HepG2 (cell line): ENCODE measurements around a stretch of chr6.

DNA sequence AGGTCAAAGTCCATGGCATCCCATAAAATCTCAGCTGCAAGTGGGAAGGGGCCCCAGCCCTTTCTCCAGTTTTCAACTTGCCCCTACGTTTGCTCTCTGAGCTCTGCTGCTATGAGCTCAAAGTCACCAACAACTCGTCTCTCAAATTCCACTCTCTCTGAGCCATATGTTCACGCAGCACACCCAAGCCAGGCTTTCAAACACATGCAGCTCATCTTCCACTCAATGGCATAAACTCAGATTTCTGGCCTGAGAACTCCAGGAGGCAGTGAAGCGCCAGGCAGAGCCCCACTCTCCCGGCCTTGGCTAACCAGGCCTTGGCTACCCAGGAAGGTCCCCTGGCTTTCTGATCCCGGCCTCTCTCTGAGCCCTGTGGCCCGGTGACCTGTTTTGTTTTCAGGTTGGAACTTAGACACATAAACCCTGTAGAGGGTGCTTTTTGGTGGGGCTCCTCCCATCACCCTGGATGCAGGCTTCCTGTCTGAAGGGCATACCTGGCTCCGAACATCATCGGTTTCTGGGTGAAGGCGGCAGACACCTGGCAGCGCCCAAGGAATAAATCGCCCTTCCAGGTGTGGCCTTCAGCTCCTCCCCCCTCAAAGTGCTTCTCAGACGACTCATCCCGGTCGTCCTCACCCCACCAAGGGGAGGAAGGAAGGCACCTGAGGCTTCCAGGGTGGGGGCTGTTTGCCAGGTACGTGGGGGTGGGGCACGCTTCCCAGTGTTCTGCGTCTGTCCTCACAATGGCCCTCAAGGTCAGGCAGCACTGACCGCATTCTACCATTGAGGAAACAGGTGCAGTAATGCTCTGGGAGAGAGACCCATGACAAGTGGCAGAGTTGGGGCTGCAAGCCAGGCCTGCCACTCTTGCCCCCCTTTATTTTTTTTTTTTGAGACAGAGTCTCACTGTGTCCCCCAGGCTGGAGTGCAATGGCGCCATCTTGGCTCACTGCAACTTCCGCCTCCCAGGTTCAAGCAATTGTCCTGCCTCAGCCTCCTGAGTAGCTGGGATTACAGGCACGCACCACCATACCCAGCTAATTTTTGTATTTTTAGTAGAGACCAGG is 12.2 kb downstream of the SLC22A23 start:
- RRBS, 2 experiments = 20 to 22% methylated on average over 2 of the region's 22 CpGs
CAGE:
- cytosol, long polyA minus RNA = no peak
- cytosol, long polyA plus RNA = no peak
- long polyA plus RNA = no peak
- nucleus, long polyA minus RNA = no peak
- nucleus, long polyA plus RNA = no peak

- RRBS, 2 experiments = no CpG with 5 or more reads among the region's 9 CpGs
CAGE:
- cytosol, long polyA minus RNA = no peak
- cytosol, long polyA plus RNA = no peak
- long polyA plus RNA = no peak
- nucleus, long polyA minus RNA = no peak
- nucleus, long polyA plus RNA = no peak
Observed at GRCh38 chr6:3725027-3725375, 26.5 kb downstream of the PXDC1 start.

GRCh38 chr6:3731542-3731833 is 20.0 kb downstream of the PXDC1 start:
- RRBS, 2 experiments = no CpG with 5 or more reads among the region's 7 CpGs
CAGE:
- cytosol, long polyA minus RNA = no peak
- cytosol, long polyA plus RNA = no peak
- long polyA plus RNA = no peak
- nucleus, long polyA minus RNA = no peak
- nucleus, long polyA plus RNA = no peak

- RRBS, 2 experiments = no CpG with 5 or more reads among the region's 13 CpGs
CAGE:
- cytosol, long polyA minus RNA = no peak
- cytosol, long polyA plus RNA = no peak
- long polyA plus RNA = no peak
- nucleus, long polyA minus RNA = no peak
- nucleus, long polyA plus RNA = no peak
Observed at GRCh38 chr6:3746230-3746866, 5.2 kb downstream of the PXDC1 start.

GRCh38 chr6:3900032-3900679 is 51.0 kb downstream of the FAM50B start:
- RRBS, 2 experiments = no CpG with 5 or more reads among the region's 12 CpGs
CAGE:
- cytosol, long polyA minus RNA = start-site peak on the minus strand at chr6:3900524-3900538, 5 reads
- cytosol, long polyA plus RNA = no peak
- long polyA plus RNA = no peak
- nucleus, long polyA minus RNA = no peak
- nucleus, long polyA plus RNA = no peak

DNA sequence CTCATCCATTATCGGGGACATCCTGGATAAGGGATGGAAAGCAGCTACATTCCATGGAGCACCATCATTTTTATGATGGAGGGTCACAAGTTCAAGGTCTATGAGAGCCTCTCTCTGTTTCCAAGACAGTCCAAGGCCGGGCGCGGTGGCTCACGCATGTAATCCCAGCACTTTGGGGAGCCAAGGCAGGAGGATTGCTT is 80.4 kb downstream of the FAM50B start:
- RRBS, 2 experiments = no CpG with 5 or more reads among the region's 5 CpGs
CAGE:
- cytosol, long polyA minus RNA = no peak
- cytosol, long polyA plus RNA = no peak
- long polyA plus RNA = no peak
- nucleus, long polyA minus RNA = no peak
- nucleus, long polyA plus RNA = no peak

DNA sequence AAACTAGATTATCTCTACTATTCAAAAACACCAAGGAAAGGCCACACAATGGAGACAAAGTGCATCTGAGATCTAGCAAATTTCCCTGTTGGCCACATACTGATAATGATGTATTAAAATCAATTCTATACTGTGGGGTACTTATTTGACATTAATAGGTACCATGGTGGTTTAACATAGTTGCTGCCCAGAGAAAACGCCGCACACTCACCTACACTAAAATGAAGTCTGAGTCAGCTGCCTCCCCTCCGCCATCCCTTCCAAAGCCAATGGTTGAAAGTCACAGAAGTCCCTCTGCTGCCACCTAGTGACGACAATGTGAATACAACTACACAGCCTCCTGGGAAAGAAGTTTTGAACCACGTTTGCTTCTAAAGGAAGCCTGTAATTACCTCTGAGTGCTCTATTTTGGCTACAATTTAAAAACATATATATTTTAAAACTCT is 20.4 kb upstream of the ECI2 start:
- RRBS, 2 experiments = no CpG with 5 or more reads among the region's 5 CpGs
CAGE:
- cytosol, long polyA minus RNA = no peak
- cytosol, long polyA plus RNA = no peak
- long polyA plus RNA = no peak
- nucleus, long polyA minus RNA = no peak
- nucleus, long polyA plus RNA = no peak

DNA sequence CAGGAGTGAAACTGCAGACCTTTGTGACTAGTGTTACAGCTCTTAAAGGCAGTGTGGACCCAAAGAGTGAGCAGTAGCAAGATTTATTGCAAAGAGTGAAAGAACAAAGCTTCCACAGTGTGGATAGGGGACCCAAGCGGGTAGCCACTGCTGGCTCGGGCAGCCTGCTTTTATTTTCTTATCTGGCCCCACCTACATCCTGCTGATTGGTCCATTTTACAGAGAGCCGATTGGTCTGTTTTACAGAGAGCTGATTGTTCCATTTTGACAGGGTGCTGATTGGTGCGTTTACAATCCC is 55.3 kb upstream of the ECI2 start:
- RRBS, 2 experiments = no CpG with 5 or more reads among the region's 4 CpGs
CAGE:
- cytosol, long polyA minus RNA = no peak
- cytosol, long polyA plus RNA = no peak
- long polyA plus RNA = no peak
- nucleus, long polyA minus RNA = no peak
- nucleus, long polyA plus RNA = no peak

- RRBS, 2 experiments = no CpG with 5 or more reads among the region's 13 CpGs
CAGE:
- cytosol, long polyA minus RNA = no peak
- cytosol, long polyA plus RNA = no peak
- long polyA plus RNA = no peak
- nucleus, long polyA minus RNA = no peak
- nucleus, long polyA plus RNA = no peak
Observed at GRCh38 chr6:4334516-4334982, 199.2 kb upstream of the ECI2 start.

GRCh38 chr6:4345173-4345891 is 210.0 kb upstream of the ECI2 start:
- RRBS, 2 experiments = no CpG with 5 or more reads among the region's 4 CpGs
CAGE:
- cytosol, long polyA minus RNA = no peak
- cytosol, long polyA plus RNA = no peak
- long polyA plus RNA = no peak
- nucleus, long polyA minus RNA = no peak
- nucleus, long polyA plus RNA = no peak

- RRBS, 2 experiments = no CpG with 5 or more reads among the region's 5 CpGs
CAGE:
- cytosol, long polyA minus RNA = no peak
- cytosol, long polyA plus RNA = no peak
- long polyA plus RNA = no peak
- nucleus, long polyA minus RNA = no peak
- nucleus, long polyA plus RNA = no peak
Observed at GRCh38 chr6:4356997-4357513, 221.7 kb upstream of the ECI2 start.

- RRBS, 2 experiments = no CpG with 5 or more reads among the region's 33 CpGs
CAGE:
- cytosol, long polyA minus RNA = no peak
- cytosol, long polyA plus RNA = no peak
- long polyA plus RNA = no peak
- nucleus, long polyA minus RNA = no peak
- nucleus, long polyA plus RNA = no peak
Observed at GRCh38 chr6:4774694-4775309, 1.4 kb upstream of the CDYL start.

GRCh38 chr6:5032724-5033151 is 28.9 kb upstream of the RPP40 start:
- RRBS, 2 experiments = 13 to 30% methylated on average over 1 of the region's 13 CpGs
CAGE:
- cytosol, long polyA minus RNA = no peak
- cytosol, long polyA plus RNA = no peak
- long polyA plus RNA = no peak
- nucleus, long polyA minus RNA = no peak
- nucleus, long polyA plus RNA = no peak

- RRBS, 2 experiments = 38 to 46% methylated on average over 52 to 54 of the region's 86 CpGs
CAGE:
- cytosol, long polyA minus RNA = no peak
- cytosol, long polyA plus RNA = no peak
- long polyA plus RNA = no peak
- nucleus, long polyA minus RNA = no peak
- nucleus, long polyA plus RNA = no peak
Observed at GRCh38 chr6:5084037-5085015, 815 bp upstream of the PPP1R3G start.

GRCh38 chr6:5086269-5086898 is 1.2 kb downstream of the PPP1R3G start:
- RRBS, 2 experiments = 94 to 95% methylated on average over 15 of the region's 59 CpGs
CAGE:
- cytosol, long polyA minus RNA = no peak
- cytosol, long polyA plus RNA = no peak
- long polyA plus RNA = no peak
- nucleus, long polyA minus RNA = no peak
- nucleus, long polyA plus RNA = no peak

- RRBS, 2 experiments = no CpG with 5 or more reads among the region's 10 CpGs
CAGE:
- cytosol, long polyA minus RNA = no peak
- cytosol, long polyA plus RNA = no peak
- long polyA plus RNA = no peak
- nucleus, long polyA minus RNA = no peak
- nucleus, long polyA plus RNA = no peak
Observed at GRCh38 chr6:5108012-5108569, 22.9 kb downstream of the PPP1R3G start.

GRCh38 chr6:5260595-5260847 is 229 bp downstream of the LYRM4 start:
- RRBS, 2 experiments = 2% methylated on average over 6 of the region's 22 CpGs
CAGE:
- cytosol, long polyA minus RNA = start-site peak on the minus strand at chr6:5260739-5260743, 104 reads
- cytosol, long polyA plus RNA = no peak
- long polyA plus RNA = start-site peak on the minus strand at chr6:5260741-5260794, 98 and 145 reads in 2 replicates
- nucleus, long polyA minus RNA = no peak
- nucleus, long polyA plus RNA = no peak

GRCh38 chr6:5782633-5783373 is 223.9 kb downstream of the NRN1 start:
- RRBS, 2 experiments = no CpG with 5 or more reads among the region's 19 CpGs
CAGE:
- cytosol, long polyA minus RNA = no peak
- cytosol, long polyA plus RNA = no peak
- long polyA plus RNA = no peak
- nucleus, long polyA minus RNA = no peak
- nucleus, long polyA plus RNA = no peak

GRCh38 chr6:5892057-5892796 is 114.5 kb downstream of the NRN1 start:
- RRBS, 2 experiments = no CpG with 5 or more reads among the region's 34 CpGs
CAGE:
- cytosol, long polyA minus RNA = no peak
- cytosol, long polyA plus RNA = no peak
- long polyA plus RNA = no peak
- nucleus, long polyA minus RNA = no peak
- nucleus, long polyA plus RNA = no peak

DNA sequence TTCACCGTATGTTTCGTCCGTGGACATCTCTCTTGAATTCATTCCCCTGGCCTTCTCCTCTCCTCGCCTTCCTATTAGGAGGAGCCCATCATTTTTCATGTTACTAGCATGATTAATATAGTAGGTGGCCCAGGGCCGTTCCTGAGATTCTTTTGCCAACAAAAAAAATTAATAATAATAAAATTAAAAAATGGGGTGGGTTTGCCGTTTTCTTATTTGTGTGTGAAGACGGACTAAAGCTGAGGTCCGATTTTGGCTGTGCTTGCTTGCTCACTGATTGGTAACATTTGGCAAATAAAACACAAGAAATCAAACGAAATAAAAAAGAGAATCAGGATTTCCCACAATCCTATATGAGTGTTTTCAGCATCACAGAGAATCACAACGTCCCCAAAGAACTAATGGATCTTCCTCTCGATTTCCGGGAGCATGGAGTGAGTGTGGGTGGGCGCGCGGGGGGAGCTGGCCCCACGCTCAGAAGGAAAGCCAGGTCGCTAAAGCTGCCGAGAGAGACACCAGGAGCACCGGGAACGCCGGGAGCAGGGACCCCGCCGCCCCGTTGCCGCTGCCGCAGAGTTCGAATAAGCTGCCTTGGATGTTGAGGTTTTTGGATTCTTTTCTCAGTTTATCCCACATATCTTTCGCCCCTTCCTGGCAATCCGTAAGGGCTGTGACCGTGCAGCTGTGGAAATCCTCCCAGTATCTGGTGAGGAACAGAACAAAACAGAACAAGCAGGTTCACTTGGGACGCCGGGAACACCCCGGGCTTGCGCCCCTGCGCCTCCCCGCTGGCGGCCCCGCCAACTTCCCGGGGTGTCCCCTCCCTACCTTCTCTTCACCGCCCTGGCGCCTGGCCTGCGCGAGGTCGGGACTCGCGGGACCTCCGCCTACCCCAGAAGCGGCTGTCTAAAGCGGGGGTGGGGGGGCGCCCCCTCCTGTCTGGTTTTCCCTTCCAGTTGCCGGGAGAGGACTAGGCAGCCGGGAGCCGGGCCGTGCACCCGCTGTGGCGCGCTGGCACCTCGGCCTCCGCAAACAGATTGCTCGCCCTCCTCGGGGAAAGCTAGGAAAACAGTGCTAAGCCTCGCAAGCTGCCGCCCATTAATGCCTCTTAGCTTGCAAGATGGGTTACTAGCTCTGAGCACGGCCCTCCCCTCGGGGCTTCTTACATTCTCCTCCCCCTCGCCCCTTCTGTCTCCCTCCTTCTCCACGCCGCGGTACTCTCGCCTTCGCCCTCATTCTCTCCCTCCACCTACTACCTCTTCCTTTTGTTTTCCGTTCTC is 7.8 kb downstream of the NRN1 start:
- RRBS, 2 experiments = 38 to 39% methylated on average over 14 of the region's 72 CpGs
CAGE:
- cytosol, long polyA minus RNA = no peak
- cytosol, long polyA plus RNA = no peak
- long polyA plus RNA = no peak
- nucleus, long polyA minus RNA = no peak
- nucleus, long polyA plus RNA = no peak